HTR-8/SVneo (cell line): Measurements from ENCODE around the gene CDADC1.

GRCh38 chr13:48402753-48403971, 9.8 kb downstream of the LPAR6 start:
- RRBS: no CpG with 5 or more reads among the region's 4 CpGs

DNA sequence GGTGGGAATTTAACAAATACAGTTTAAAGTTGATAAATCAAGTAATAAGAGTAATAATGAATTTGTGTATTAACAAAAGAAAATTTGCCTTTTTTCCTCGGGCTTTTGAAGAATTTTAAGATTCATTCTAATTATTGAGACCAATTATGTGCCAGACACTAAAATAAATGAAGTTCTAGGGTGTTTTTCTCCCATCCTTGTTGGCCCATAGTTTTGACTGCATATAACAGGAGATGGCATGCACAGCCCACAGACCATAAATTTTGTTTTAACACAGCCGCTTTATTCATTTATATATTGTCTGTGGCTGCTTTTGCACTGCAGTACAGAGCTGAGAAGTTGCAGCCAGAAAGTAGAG, 7.7 kb downstream of the LPAR6 start:
- RRBS: no CpG with 5 or more reads among the region's 2 CpGs

DNA sequence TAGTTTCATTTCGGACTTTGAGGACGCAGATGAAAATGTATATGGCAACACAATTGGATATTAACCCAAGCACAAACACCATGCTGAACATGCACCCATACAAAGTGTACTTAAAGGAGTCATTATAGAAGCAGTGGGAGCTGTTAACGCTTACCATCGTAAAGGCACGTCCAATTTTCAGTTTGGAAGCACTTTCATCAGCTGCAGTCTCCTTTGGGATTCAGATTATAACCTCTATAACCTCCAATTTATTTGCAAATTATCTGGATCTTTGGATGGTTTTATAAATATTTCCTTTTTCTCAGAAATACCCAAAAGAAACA, 685 bp downstream of the LPAR6 start:
- RRBS: no CpG with 5 or more reads among the region's 5 CpGs

DNA sequence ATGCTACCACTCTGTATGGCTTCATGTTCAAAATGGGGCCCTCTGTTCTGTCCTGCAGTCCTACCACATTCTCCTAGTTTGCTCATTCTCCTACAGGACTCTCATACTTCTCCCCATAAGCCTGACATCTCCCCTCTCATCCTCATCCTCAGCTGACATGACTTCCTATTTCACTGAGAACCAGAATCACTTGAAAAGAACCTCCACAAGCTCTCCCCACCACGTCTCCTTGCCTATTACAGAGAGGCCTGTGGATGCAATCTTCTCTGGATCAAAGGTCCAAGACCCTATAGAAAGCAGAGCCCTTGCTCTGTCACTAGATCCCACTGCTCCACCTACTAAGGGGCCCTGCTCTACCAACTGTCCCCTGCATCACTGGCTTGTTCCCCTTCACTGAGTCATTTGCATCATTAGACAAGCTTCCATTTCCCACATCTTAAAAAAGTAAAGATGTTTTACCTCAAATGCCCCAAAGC, 40.9 kb downstream of the RCBTB2 start:
- RRBS: no CpG with 5 or more reads among the region's 1 CpG

DNA sequence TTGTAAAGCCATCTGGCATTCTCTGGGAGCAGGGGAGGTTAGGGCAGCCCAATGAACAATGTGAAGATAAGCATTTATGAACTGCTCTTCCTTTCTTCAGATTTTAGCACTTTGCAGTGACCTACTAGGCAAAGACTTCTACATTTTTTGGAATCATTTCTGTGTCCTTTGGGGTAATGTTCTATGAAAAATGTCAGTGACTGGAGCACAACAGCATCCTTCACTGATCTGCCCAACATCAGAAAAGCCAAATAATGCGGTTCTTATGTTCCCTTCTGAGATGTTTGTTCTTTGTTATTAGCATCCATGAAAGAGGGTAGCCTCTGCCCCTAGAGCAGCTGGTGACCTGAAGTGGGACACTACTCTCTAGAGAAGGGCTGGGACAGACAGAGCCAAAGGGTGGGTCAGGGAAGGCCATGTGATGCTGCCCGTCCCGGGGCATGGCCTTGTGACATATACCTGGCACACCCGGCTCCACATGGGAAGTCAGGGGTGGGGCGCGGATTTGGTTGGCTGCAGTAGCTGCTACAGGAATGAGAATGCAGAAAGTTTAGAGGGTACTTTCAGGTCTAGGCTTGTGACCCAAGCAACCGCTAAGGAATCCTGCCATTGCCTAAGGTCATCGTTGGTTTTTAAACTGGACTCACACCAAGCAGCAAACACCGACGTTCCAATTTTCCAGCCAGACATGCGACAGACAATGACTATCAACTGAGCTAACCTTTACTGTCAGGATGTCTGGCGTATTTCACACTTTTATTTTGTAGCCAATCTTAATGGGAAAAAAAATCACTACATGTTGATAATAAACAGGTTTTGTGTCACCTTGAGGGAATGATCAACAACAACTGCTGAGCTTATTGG, 26.0 kb downstream of the RCBTB2 start:
- RRBS: no CpG with 5 or more reads among the region's 12 CpGs

DNA sequence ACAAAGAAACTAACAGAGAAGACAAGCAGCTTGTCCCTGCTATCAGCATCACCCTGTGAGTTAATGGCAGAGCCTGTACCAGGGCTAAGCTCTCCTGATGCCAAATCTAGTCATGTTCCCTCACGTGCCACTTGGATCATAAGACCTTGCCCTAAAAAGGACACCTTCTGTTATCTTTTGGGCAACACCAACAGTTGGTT, 14.8 kb downstream of the RCBTB2 start:
- RRBS: no CpG with 5 or more reads among the region's 1 CpG

DNA sequence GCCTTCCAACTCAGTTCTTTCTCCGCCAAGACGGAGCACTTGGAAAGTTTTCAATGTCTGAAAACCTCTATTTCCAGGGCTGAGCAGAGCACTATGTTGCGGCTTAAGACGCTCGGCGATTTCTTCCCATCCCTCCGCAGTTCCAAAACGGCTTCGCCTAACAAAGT, 820 bp downstream of the RCBTB2 start:
- RRBS: no CpG with 5 or more reads among the region's 9 CpGs

DNA sequence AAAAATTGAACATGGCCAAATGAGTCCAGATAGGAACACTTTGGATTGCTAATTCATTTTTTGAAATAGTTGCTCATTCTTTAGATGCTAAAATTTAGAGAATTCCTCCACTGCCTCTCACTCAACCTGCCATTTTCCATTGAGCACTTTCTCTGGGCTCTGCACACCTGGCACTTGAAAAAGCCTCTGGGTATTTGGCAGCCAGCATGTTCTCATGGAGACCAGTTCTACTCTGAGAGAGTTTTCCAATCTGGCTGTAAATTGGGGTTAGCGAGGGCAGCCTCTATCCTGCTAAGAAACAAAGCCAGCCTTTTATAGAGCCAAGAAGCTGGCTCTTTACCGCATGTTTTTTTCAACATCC, 52.5 kb upstream of the RCBTB2 start:
- RRBS: no CpG with 5 or more reads among the region's 2 CpGs

DNA sequence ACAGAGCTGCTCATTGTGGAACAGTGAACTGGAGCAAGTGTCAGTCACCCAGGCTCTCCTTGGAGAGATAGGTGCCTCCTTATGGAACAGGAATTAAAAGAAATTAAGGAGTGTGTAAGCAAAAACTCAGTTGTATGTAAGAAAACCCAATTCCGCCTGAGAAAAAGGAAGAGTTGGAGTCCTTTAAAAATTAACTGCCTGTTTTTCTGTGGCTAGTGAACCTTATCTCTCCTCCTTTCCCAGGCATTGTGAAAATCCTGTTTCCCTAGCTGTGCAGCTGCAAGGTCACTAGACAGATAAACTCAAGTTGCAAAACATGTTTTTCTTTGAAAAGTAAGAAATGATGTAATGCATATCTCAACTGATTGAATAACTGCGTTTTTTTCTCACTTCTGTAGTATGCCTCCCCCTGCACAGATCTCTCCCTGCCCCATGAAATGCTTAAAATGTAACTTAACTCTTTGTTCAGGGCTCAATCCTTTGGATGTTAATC, 27.8 kb upstream of the CYSLTR2 start:
- RRBS: no CpG with 5 or more reads among the region's 2 CpGs

- RRBS: no CpG with 5 or more reads among the region's 1 CpG
Measured at GRCh38 chr13:48733972-48734171, 80.1 kb downstream of the CYSLTR2 start.

GRCh38 chr13:49096416-49097141, 120.9 kb downstream of the FNDC3A start:
- RRBS: no CpG with 5 or more reads among the region's 5 CpGs

- RRBS: no CpG with 5 or more reads among the region's 43 CpGs
Measured at GRCh38 chr13:49247206-49248379, at the start of gene CDADC1. Gene CDADC1, plus strand, starts transcription at chr13:49247925.

DNA sequence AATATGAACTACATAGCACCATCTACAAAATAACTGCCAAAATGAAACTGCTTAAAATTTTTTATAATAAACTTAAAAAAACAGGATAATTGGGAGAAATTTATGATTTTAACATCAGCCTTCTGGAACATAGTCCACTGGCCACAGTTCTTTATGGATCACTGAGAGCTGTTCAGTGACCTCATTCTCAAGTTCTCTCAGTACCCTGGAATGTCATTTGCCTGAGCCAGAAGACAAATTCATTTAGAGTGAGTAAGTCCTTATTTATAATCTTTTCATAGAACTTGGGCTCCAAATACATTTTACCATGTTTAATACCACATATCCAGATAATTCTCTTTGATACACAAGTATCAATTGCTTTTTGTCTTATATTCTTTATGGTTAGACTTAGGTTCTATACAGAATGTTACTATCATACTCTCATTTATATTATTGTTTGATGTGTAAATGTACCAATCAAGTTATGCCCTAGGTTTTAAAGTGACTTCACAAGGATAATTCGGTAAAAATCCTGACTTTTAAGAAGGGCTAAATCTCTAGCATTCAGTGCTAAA, 87.6 kb downstream of the CAB39L start:
- RRBS: no CpG with 5 or more reads among the region's 1 CpG

DNA sequence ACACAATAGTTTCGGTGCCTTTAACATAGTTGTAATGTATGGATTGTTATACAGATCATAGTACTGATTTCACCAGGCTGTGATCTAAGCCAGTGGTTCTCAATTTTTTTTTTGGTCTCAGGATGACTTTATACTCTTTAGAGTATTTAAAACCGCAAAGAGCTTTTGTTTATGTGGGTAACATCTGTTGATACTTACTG, 10.6 kb downstream of the SETDB2 start:
- RRBS: no CpG with 5 or more reads among the region's 2 CpGs

DNA sequence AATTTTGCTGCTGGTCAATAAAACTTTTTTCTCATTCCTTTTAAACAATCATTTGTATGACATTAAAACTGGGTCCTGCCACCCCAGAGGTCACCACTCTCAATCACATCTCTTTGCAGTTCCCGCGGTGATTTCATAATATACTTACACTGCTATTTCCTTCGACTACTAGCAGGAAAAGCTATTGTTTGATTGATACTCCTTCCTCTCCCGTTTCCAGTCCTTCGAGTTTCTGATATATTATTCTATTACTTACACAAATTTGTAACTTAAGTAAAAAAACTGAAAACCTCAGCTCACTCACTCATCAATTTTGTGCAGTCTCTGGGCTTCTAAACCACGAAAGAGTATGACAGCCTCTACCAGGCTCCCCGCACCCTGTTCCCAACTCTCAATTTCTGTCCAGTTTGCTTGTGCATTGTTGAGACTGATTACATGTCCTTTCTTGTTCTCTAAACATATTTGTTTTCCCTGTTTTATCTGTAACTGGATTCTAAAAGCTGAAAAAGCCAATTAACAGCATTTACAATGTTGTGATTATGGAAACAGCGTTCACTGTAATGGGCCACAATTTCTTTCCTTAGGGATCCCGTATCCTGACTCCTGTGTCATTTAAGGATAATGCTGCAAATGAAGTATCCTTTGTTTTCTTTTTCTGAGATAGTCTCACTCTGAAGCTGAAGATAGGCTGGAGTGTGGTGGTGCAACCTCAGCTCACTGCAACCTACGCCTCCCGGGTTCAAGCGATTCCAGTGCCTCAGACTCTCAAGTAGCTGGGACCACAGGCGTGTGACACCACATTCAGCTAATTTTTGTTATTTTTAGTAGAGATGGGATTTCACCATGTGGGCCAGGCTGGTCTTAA, 20.6 kb downstream of the EBPL start:
- RRBS: no CpG with 5 or more reads among the region's 13 CpGs

DNA sequence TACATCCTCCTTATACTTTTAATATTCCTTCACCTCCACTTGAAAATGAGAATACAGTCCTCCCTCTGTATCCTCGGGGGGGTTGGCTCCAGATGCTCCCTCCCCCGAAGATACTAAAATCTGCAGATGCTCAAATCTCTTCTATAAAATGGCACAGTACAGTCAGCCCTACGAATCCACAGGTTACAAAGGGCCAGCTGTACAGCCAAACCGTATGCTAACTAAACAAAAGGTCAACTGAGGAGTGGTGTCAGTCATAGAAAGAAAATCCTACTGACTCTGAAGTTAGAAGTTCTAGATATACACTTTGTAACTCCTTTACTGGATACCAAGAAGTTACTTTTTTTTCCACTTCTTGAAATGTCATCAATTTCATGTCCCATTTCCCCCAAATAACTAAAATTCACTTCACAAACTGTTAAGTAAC, 9.1 kb downstream of the KPNA3 start:
- RRBS: no CpG with 5 or more reads among the region's 4 CpGs

DNA sequence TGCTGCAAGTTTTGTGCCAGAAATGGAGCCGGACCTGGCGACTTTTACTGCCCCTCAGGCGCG, 204 bp upstream of the KPNA3 start:
- RRBS: 1% methylated on average over 4 of the region's 4 CpGs

DNA sequence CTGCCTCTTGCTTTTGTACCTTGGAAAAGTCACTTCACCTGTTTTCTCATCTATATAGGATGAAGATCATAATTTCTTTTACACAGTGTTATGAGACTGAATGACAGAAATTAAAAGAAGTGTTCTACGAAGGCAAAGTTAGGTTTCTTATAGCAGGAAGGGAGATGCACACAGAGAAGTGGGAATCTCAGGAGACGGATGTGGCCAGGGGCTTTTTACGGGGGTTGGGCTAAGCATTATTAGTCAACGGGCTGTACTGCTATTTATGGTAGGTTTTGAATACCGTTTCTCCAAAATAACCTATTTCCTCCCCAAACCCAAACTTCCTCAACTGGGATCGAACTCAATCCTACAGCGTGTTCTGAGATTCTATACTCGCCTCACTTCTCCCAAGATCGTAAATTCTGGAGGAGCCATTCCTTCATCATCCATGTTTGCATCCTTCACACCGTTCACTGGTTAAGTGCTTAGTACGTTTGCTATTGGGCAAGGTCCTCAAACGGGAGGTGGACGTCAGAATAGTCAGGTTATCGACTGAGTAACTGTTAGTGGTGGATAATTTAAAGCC, 1.3 kb upstream of the TRIM13 start:
- RRBS: no CpG with 5 or more reads among the region's 14 CpGs

DNA sequence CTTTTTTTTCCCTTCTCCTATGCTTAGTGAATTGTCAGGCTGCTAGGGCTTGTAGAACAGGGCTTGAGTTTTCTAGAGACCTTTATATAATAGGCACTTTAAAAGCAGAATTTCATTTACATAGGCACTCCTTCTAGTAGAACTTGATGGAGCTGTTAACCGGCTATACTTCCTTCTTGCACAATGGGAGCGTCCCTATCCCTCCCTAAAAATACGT, 1.1 kb downstream of the TRIM13 start:
- RRBS: 50% methylated on average over 2 of the region's 3 CpGs

GRCh38 chr13:50001301-50001777, 4.5 kb downstream of the TRIM13 start:
- RRBS: no CpG with 5 or more reads among the region's 1 CpG